ENCODE results near the genes KIRREL2, ZFP82 and ZNF345.

GRCh38 chr19:35784274-35785526 lies 9.3 kb downstream of the ARHGAP33 start:
- PRO-cap: no peak
- RAMPAGE, long total RNA, 4 experiments: no peak in any of the 4 experiments

DNA sequence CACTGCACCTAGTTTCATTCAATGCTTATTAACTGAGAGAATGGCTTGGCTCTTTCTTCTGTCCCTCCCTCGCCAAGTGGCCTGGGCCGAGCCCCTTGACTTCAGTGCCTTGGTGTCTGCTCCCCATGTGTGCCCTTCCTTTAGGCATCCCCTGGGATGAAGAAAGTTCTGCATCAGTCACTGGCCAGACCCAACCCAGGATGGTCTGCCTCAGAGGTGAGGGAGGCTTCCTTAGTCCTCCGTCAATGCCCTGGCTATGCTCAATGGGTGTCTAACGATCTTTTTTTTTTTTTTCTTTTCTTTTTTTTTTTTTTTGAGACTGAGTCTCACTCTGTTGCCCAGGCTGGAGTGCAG lies 13.7 kb downstream of the PRODH2 start:
- PRO-cap: no peak
- RAMPAGE, long total RNA, 4 experiments: no peak in any of the 4 experiments

DNA sequence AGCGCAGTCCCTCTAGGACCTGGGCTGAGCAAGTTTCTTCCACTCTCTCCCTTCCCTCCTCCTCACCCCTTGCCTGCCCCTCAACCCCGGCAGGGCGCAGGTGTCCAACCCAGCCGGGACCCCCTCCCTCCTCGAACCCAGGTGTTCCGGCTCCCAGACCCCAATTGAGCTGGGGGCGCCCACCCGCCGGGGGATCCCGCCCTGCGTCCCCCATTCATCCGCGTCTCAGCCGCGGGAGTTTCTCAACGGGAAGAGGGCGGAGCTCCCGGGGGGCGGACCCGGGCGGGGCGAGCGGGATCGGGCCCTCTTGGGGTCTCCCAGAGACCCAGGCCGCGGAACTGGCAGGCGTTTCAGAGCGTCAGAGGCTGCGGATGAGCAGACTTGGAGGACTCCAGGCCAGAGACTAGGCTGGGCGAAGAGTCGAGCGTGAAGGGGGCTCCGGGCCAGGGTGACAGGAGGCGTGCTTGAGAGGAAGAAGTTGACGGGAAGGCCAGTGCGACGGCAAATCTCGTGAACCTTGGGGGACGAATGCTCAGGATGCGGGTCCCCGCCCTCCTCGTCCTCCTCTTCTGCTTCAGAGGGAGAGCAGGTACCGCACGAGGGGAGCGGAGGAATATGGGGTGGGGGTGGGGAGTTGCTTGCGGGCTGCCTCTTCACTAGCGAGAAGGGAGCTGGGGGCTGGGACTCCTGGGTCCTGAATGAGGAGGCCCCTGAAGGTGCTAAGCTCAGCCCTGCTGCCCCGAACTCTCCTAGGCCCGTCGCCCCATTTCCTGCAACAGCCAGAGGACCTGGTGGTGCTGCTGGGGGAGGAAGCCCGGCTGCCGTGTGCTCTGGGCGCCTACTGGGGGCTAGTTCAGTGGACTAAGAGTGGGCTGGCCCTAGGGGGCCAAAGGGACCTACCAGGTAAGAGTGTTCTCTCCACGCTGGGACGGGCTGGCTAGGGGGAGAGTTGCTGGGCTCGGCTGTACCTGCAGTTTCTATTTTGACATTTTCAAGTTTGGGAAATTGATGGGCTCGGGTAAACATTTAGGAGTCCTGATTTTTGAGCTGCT lies at the start of gene KIRREL2:
TSS of gene KIRREL2 (plus strand) at position 320 of the 1,052 bp plus-strand sequence.
- PRO-cap: no peak
- RAMPAGE, long total RNA, 4 experiments: no peak in any of the 4 experiments

DNA sequence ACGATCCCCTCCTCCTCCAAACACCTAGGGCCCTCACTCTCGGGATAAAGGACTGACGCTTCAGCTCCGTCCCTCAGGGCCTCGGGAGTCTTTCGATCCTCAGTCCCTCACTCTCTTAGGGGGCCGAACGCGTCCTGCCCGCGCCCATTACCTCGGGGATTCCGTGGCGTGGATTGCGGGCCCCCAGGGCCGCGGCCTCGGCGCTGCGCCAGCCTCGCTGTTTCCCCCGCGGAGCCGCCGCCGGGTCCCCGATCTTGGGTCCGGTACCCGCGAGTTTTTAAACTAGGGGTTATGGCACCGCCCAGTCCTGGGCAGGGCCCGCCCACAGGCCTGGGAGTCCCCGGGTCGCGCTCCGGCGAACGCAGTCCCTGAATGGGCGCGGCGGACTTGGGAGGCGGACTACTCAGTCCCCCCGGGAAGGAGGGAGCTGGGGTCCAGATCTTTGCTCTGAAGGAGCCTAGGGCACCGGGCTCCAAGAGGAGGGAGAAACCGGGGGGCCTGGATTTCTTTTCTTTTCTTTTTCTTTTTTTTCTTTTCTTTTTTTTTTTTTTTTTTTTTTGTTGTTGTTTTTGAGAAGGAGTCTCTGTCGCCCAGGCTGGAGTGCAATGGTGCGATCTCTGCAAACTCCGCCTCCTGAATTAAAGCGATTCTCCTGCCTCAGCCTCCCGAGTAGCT lies 1.9 kb upstream of the HCST start:
- PRO-cap: bidirectional peak, plus-strand start at position 371 of the sequence, minus-strand start at position 250 of the sequence
- RAMPAGE, long total RNA, 4 experiments: no peak in any of the 4 experiments

DNA sequence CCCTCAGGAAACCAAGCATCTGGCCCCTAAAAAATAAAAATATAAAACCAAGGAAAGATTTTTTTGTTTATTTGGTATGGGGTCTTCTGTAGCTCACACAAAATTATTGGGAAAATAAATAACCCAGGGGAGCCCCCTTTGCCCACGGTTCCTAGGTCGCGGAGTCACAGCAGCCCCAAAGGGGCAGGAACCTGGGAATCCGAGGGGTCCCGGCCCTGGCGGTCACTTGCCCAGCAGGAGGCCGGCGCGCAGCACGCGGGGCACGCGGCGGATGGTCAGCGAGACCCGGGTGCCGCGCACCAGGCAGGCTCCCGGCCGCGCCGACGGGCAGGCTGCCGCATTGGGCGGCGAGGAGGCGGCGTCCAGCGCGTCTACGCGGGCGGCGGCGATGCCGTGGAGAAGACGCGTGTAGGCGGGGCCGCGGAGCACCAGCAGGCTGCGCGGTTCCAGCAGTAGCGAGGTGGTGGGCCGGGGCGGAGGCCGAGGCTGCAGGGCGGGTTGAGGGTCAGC lies 510 bp upstream of the SYNE4 start:
- PRO-cap: bidirectional peak, plus-strand start at position 452 of the sequence, minus-strand start at position 342 of the sequence
- RAMPAGE, long total RNA, 4 experiments: no peak in any of the 4 experiments

- PRO-cap: no peak
- RAMPAGE, long total RNA, 4 experiments: no peak in any of the 4 experiments
These were observed 964 bp downstream of the CLIP3 start for GRCh38 chr19:36031731-36032087.

DNA sequence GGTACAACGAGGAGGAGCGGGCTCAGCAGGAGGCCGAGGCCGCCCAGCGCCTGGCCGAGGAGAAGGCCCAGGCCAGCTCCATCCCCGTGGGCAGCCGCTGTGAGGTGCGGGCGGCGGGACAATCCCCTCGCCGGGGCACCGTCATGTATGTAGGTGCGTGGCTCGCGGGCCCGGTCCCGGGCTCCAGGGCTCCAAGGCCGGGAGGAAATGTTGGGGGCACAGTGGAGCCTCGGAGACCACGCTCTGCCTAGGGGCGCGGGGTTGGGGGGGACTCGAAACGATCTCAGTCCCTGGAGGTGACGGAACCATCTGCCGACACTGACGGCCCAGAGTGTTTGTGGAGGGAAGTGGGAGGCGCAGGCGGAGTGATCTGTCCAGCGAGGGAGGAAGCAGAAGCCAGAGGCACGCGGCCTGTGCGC lies 6.3 kb downstream of the TBCB start:
- PRO-cap: no peak
- RAMPAGE, long total RNA, 4 experiments: no peak in any of the 4 experiments

DNA sequence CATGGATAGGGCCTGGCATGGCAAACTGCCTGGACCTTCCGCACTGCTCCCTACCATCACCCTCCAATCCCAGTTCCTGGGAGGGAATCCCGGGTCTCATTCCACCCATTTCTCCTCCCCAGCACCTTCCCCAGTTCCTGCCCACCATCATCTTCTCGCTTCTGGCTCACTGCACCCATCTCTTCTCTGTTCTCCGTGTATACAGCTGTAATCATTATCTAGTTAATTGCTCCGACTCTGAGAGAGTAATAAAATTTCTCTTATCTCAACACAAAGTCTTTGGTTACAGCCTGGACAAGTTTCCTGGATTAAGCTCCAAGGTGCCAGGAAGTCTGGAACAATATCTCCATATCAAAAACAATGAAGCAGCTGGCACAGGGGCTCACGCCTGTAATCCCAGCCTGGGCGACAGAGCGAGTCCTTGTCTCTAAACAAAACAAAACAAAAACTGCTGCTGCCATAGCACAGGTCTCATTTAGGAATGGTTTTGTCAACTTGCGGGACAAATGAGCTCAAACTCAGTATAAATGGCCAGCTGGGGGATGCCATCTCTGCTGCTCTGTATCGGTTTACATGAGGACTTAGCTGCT lies 17.0 kb upstream of the COX7A1 start:
- PRO-cap: bidirectional peak, plus-strand start at position 360 of the sequence, minus-strand start at position 188 of the sequence
- RAMPAGE, long total RNA, 4 experiments: no peak in any of the 4 experiments

- PRO-cap: bidirectional peak, plus-strand start at chr19:36418715, minus-strand start at chr19:36418644
- RAMPAGE, long total RNA, 4 experiments: start-site peak on the minus strand in 3 of 4 experiments, at chr19:36418598-36418658 at its widest, 18 to 61 reads per replicate
These were observed at the start of gene ZFP82 for GRCh38 chr19:36417980-36419157. Gene ZFP82 (minus strand): TSS chr19:36418644.

DNA sequence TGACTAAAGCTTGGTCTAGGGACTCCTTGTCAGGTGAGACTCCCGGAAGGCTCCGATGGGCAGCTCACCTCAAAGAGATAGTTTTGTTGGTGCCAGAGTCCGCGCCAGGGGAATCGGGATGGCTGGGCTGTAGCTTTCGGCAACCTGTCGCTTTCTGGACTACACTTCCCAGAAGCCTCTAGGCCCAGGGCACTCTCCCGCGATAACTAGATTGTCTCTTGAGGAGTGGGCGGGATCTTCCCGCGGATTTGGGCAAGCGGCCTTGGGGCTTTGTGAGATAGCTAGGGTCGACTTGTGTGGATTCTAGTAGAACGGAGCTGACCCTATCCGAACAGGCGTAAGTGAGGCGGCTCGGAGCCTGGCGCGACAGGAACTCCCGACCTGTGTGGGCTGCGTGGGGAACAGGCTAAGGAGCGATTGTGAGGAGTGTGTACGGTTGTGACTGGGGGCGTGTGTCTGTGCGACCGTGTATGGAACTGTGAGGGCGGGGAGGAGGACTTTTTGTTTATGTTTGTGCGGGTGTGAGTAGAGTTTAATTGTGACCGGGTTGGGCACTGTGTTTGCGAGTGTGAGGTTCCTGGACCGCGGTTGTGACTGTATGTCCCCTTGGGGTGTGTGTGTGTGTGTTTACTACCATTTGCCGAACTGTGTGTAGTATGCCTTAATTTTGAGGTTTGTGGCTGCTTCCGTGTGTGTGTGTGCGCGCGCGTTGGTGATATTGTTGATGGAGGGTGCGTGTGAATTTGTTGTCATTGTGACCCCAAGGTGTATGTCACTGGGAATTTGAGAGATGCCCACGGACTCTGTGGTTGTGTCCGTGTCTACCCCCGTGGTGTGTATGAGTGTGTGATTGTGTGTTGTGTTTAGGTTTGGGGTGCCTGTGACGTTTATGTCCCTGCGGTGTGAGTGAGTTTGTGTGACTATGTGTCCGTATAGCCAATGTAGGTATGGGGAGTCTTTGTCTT lies at the start of gene ZNF345:
TSS of gene ZNF345 (plus strand) at position 245 of the 965 bp plus-strand sequence.
- PRO-cap: bidirectional peak, plus-strand start at position 265 of the sequence, minus-strand start at position 156 of the sequence
- RAMPAGE, long total RNA, 4 experiments: start-site peak on the plus strand in 3 of 4 experiments, centred at positions 233 to 260 of the sequence, 27 to 90 reads per replicate; start-site peak on the minus strand in 1 of 4 experiments, centred at position 151 of the sequence, 8 reads per replicate

DNA sequence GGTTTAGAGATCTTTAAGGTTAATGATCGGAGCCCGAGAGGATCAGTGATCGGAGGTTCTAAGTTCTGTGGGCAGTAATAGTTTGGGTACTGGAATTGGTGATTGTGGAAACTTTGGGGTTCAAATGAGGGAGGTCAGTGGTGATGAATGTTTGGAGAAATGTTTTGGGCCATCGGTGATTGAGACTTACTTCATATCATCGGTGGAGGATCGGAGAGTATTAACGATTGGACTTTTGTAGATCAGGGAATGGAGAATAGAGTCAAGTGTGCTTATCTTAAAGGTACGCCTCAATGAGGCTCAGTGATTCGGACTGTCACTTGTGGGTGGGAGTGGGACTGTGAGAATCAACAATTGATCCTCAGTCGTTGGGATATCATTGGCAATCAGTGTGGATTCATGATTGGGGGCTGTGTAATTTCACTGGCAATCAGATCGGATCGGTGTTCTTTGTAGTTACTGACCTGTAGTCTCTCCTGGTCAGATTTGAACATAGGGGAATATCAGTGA lies 678 bp downstream of the ZNF793 start:
- PRO-cap: no peak
- RAMPAGE, long total RNA, 4 experiments: no peak in any of the 4 experiments

- PRO-cap: bidirectional peak, plus-strand start at chr19:37692343, minus-strand start at chr19:37692313
- RAMPAGE, long total RNA, 4 experiments: start-site peak on the minus strand in 3 of 4 experiments, at chr19:37692101-37692342 at its widest, 10 to 31 reads per replicate
These were observed 27.7 kb downstream of the ZNF607 start for GRCh38 chr19:37691609-37692543.

DNA sequence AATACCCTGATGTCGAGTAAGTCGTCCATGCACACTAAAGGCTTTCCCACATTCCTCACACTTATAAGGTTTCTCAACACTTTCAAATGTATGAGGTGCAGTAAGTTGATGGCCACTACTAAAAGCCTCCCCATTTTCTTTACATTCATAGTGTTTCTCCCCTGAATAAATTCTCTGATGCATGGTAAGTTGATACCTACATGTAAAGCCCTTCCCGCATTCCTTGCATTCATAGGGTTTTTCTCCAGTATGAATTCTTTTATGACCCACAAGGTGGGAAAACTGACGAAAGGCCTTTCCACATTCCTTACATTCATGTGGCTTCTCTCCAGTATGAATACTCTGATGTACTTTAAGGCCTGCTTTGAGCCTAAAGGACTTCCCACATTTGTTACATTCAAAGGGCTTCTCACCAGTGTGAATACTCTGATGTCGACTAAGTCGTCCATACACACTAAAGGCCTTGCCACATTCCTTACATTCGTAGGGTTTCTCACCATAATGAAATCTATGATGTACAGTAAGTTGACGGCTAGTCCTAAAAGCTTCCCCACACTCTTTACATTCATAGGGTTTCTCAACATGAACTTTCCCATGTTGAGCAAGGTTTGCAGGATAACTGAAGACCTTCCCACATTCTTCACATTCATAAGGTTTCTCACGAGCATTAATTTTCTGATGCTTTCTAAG lies 20.4 kb downstream of the ZNF607 start:
- PRO-cap: no peak
- RAMPAGE, long total RNA, 4 experiments: no peak in any of the 4 experiments

DNA sequence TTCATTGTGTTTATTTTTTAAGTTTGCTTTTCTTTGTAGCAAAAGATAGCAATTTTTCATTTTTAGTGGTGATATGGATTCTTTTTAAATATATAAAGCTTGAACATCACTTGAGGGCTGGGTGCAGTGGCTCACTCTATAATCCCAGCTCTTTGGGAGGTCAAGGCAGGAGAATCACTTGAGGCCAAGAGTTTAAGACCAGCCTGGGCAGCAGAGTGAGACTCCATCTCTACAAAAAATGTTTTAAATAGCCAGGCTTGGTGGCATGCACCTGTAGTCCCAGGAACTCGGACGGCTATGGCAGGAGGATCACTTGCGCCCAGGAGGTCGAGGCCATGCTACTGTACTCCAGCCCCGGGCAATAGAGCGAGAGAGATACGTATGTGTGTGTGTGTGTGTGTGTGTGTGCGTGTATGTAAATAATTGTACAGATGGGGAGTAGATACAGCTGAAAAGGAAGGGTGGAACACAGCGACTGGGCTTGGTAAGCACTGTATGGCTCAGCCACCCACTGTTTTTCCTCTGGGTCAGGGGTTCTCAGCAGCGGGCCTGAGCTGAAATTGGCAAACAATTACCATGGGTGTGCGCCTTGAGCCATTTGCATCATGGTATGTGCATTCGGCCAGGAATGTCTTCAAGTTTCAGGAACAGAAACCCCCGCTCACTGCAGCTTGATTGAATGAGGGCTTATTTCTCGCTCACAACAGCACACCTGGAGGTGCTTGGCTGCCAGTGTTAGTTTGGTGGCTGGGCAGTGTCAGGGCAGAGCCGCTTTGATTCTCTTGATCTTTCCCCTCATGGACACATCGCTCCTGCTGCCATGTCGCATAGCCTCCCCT lies 126.5 kb downstream of the SIPA1L3 start:
- PRO-cap: bidirectional peak, plus-strand start at position 738 of the sequence, minus-strand start at position 524 of the sequence
- RAMPAGE, long total RNA, 4 experiments: start-site peak on the plus strand in 1 of 4 experiments, centred at position 415 of the sequence, 9 reads per replicate

DNA sequence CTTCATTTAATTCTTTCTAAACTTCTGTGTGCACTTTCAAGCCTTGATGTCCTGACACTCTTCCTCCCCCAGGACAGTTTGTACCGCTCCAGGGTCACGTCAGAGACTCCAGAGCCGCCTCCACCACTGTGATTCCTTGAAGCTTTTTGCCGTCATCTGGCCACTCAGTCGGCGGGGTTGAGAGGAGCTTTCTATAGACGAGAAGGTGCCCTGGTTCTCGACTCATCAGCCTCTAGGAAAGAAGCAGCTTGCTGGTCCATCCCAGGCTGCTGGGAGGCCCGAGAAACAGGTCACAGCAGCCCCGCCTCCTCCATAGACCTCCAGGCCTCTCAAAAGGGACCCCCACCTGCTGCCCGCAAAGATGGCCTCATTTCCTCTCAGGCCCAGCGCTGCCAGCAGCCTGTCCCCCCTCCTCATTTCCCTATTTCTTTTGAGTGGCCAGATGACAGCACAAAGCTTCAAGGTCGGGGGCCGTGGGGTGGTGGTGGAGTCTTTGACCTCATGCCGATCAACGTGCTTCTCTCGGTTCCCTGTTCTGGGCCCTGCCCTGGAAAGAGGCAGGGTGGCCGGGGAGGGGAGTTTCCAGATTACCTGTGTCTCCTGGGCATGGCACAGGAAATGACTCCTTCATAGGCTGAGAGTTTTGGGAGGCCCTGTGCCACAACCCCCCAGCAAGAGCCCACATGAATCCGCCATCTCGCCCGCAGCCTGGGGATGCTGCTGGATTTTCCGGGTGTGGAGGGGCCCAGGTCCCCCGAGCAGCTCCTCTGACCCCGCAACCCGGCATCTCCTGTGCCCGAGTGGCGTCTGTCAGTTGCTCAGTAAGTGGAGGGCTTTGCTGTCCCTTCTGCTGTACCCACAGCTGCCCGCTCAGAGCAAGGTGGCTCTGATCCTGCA lies 139.2 kb downstream of the SIPA1L3 start:
- PRO-cap: bidirectional peak, plus-strand start at position 671 of the sequence, minus-strand start at position 423 of the sequence
- RAMPAGE, long total RNA, 4 experiments: no peak in any of the 4 experiments

- PRO-cap: no peak
- RAMPAGE, long total RNA, 4 experiments: start-site peak on the plus strand in 1 of 4 experiments, at chr19:38055559-38055600 at its widest, 6 reads per replicate
These were observed 148.3 kb downstream of the SIPA1L3 start for GRCh38 chr19:38055129-38055863.

DNA sequence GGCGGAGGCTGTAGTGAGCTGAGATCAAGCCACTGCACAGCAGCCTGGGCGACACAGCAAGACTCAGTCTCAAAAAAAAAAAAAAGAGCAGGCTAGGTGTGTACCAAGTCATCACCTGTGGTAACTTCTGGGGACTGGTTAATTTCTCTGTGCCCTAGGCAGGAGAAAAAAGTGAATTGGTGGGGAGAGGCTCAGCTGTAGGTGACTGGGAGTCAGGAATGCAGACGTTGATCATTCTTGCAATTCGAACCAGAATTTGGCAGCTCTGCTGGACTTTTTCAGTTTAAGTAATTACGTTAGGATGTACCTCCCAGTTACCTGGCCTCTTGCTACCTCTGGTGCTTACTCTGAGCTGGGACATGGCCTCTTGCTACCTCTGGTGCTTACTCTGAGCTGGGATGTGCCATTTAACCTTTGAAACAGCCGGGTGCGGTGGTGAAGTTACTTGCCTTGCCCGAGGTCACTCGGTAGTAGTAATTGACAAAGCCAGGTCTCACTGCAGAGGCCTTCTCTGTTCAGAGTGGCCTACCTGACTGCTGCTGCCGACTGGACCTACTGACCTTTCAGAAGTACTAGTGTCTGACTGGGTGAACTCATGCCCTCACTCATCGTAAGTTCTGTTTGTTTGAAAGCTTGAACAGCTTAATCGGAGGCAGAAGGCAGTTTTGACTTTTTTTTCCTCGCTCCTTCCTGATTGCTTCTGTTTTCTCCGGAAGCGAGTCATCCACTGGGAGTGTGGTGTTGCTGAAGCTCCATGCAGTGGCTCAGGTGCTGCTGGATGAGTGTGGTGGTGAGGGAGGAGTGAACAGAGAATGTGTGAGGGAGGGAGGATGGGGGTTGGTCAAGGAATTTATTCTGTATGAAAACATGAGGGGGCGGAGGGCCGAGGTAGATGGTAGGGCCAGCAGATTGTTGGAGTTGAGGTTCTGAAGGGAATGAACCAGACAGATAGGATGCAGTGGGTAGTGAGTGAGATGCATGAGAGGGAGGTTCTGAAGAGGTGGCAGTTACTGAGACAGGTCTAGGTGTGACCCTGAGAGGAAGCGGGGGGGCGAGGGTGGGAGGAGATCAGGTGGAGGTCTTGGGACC lies 2.6 kb downstream of the SPINT2 start:
- PRO-cap: bidirectional peak, plus-strand start at position 518 of the sequence, minus-strand start at position 359 of the sequence; bidirectional peak, plus-strand start at position 727 of the sequence, minus-strand start at position 565 of the sequence
- RAMPAGE, long total RNA, 4 experiments: no peak in any of the 4 experiments

DNA sequence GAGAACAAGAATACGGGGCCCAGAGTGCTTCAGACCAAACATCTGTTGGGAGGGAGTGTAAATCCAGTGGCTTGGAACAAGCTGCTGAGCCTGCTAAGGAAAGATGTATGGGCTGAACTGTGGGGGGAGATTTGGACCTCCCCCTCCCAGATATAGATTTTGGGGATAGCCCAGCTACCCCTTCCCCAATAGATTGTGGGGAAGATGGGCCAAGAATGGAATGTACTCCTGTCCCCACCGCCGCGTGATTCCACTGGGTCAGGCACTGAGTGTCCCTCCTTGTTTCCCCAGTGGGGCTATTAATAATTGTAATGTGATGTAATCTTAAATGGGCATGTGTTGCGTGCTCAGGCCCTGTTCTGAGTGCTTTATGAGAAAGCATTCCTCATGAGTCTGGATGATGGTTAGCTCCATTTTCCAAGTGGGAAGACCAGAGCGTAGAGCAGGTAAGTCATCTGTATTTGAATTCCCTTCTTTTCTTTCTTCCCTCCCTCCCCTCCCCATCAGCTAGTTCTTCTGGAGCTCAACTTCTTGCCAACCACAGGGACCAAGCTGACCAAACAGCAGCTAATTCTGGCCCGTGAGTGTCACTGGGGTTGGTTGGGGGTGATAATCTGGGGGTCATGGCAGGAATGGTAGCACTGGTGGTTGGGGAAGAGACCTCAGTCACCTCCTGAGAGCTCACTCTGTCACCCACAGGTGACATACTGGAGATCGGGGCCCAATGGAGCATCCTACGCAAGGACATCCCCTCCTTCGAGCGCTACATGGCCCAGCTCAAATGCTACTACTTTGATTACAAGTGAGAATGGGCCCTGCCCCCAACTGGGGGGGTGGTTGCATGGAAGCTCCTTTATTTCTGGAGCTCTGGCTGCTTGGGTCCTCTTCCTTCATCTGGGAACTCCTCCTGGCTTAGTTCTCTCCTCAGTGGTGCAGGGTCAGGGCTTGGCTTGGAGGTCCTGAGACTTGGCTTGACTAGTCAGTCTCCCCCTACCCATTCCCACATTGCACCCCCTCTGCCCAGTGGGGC lies 1.6 kb downstream of the PSMD8 start:
- PRO-cap: no peak
- RAMPAGE, long total RNA, 4 experiments: no peak in any of the 4 experiments

GRCh38 chr19:38434061-38435420 lies 1.1 kb downstream of the RYR1 start:
- PRO-cap: no peak
- RAMPAGE, long total RNA, 4 experiments: no peak in any of the 4 experiments

DNA sequence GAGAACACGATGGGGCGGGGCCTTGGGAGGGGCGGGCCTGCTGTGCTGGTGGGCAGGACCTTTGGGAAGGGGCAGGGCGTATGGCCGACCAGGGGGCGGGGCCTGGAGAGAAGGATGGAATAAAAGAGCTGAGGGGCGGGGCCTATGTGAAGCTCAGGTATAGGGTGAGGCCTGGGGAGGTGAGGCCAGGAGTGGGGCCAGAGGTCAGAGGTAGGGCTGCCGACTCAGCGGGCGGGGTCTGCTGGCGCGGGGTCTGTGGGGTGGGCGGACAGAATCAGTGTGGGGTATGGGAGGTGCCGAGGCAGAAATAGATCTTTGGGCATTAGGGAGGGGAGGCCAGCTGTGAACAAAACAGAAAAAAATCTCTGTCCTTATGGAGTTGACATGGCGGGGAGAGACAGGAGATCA lies 19.7 kb downstream of the RYR1 start:
- PRO-cap: no peak
- RAMPAGE, long total RNA, 4 experiments: no peak in any of the 4 experiments